AG10803 (cell line): ENCODE data around the gene RESF1.

DNA sequence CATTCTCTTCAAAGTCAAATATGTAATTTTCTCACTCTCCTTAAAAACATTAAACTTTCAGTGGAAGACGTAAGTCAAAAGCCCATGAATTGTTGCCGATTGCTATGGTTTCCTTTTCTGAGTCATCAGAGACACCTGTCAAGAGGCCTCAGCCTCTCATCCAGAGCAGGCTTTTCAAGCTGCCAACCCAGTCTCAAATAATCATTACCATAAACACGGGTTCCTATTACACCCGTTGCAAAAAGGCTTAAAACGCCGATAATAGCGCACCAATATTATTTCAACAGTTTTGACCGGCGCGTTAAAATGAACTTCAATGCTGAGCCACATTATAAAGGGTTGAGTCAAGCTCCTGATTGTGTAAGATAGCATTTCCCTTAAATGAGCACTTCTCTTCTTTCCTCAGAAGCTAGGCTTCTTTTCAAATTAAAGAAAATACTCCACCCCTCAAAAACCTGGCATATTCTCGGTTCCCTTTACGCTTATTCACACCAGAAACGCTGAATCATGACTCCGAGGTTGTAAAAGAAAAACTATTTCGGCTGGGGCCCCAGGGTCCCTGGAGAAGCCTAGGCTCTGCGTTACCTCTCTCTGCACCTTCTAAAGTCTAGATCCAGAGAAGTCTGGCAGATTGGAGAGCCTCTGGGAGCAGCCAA, 1.4 kb downstream of the TMTC1 start:
- RRBS = no CpG with 5 or more reads among the region's 16 CpGs

GRCh38 chr12:30200757-30201167, 417.0 kb upstream of the TMTC1 start:
- RRBS = 2% methylated on average over 8 of the region's 21 CpGs

DNA sequence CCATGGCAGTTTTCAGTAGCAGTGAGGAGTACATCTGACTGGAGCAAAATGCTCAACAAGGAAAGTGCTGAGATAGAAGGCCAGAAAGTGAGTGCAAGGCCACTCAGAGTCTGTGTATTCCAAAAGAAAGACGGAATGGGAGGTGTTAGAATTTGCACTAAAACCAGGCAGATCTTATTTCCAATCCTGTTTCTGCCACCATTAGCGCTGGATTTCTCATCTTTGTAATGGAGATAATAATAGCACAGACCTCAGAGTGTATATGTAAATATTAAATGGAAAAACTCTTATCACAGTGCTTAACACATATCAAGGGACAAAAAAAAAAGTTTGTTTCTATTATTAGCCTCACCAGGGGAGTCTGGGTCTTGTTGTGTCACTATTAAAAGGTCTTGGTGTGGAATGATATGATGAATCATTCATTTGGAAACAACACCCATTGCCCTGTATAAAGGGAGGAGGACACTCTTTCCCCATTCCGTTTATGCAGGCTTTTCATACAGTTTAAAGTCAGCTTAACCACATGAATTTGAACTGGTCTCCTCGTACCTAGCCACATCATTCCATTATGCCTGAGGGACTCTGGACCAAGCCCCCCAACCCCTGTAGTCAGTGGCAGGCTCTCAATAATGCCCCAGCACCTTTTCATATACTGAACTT, 349.6 kb downstream of the IPO8 start:
- RRBS = no CpG with 5 or more reads among the region's 4 CpGs

DNA sequence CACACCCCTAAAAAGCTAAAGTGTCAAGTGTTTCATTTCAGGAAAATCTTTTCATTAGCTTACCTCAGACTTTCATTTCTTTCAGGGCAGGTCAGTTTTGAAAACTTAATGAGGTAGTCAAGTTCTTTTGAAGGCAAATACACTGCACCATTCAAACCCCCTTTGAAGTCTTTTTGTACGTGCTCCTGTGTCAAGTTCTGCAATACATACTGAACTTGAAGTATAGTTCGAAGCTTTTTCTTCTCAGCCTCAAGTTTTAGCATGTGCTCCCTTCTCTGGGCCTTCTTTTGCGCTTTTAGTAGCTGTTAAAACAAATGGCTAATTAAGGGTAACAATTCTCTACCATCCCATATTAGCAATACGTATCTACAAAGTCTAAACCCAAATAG, 19.9 kb downstream of the CAPRIN2 start:
- RRBS = no CpG with 5 or more reads among the region's 4 CpGs

DNA sequence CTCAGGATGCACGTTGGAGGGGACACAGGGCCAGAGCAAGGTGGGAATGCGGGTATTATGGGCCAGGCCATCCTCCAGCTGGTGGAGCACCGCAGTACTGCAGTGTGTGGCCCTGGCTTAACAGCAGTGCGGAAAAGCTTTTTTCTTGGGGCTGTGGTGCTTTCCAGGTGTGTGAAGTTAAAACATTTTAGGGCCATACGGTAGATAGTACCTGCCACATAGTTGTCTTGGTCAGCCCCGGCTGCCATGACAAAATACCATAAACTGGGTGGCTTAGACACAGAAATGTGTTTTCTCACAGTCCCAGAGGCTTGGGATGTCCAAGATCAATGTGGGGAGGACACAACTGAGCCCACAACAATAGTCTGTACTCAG, 938 bp downstream of the DDX11 start:
- RRBS = no CpG with 5 or more reads among the region's 6 CpGs

DNA sequence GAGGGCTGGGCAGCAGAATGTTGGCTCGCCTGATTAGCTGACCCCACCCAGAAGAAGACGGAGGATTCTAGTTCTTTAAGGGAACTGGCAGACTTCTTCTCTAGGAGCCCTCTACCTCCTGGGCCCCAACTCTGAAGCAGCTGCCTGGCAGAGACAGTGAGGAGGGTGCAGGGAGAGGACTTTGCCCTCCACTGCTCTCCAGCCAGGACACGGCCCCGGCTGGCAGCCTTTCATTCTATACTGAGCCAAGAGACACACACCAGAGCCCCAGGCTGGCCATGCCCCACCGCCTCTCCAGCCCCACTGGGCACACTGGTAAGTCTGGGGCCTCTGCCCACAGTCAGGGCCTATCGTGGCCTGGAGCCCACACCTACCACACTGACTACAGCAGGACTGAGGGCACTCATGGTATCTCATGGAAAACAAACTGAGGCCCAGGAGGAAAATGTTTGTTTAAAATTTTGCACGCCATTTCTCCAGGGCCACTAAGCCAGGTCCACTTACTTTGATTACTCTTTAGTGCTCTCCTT, 96.5 kb downstream of the SINHCAF start:
- RRBS = no CpG with 5 or more reads among the region's 7 CpGs

- RRBS = no CpG with 5 or more reads among the region's 6 CpGs
These were observed 37.0 kb upstream of the SINHCAF start for GRCh38 chr12:31362791-31363516.

DNA sequence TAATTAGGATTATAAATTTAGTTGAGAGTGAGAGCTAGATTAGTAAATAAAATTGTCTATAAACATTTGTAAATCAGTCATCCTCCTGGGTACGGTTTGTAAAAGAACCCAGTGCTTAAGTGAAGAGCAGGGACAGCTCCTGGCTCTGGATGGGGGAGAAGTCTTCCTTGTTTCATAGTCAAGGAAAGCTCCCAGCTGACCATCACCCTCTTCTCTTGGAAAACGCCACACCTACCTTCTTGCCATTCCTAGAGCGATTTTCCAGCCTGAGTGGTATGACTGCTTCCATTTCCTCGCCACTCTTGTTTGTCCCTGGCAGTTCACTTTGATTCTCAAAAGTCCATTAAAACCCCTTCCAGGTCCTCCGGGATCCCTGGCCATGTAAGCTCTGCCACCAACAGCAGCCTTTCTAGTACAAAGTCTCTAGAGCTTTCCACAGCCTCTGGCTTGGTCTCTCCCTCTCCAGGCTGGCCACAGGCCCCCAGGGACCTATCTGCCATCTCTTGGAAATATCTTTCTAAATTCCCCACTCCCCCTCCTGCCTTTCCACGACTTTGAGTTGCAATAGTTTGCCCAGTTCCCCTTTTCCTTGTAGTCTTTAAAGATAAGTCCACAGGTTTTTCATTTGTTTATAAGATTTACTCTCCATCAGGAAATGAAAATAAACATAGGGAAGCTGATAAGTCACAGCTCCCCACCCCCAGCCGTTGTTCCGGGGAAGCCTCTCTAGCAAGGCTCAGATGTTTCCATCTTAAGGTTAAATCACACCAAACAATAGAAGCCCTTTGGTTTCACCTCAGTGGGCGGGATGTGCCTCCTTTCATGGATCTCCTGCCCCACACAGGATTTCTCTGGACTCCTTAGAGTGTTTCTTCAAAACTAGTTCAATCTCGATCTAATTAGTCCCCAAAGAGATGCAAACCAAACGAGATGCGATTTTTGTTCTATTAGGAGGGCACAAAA, 42.8 kb upstream of the SINHCAF start:
- RRBS = no CpG with 5 or more reads among the region's 12 CpGs

DNA sequence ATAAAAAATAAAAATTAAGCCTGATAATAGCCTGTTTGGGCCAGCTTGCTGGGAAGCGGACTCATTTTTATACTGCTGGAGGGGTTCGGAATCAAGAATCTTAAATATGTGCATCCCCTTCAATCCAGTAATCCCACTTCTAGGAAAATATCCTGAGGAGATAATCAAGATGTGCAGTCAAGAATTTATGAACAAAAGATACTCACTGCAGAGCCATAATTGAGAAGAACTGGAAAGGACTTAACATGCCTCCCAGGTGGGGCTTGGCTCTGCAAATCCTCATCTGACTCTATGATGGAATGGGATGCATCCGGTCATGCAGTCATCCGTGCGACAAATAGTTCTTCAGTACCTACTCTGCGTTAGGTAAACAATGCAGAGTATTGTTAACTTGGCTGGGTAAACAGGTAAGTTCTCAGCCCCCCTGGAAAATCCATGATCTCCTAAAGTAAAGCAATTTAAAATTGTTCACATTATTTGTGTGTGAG, 43.6 kb upstream of the SINHCAF start:
- RRBS = no CpG with 5 or more reads among the region's 6 CpGs

DNA sequence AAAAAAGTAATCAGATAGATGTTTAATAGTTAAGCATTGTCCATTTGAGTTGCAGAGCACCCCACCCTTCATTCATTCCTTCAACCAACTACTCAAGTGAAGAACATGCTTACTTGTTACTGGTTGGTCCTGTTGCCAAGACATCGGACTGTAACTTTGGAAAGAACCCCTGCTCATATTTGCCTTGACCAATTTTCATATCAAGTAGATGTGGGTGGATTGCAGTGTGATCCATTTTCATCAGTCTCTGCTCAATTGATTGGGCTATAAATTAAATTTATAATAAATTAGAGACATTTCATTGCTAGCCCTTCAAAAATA, 116.7 kb upstream of the SINHCAF start:
- RRBS = no CpG with 5 or more reads among the region's 1 CpG

GRCh38 chr12:31650916-31651299, 8.6 kb upstream of the ETFBKMT start:
- RRBS = no CpG with 5 or more reads among the region's 6 CpGs

DNA sequence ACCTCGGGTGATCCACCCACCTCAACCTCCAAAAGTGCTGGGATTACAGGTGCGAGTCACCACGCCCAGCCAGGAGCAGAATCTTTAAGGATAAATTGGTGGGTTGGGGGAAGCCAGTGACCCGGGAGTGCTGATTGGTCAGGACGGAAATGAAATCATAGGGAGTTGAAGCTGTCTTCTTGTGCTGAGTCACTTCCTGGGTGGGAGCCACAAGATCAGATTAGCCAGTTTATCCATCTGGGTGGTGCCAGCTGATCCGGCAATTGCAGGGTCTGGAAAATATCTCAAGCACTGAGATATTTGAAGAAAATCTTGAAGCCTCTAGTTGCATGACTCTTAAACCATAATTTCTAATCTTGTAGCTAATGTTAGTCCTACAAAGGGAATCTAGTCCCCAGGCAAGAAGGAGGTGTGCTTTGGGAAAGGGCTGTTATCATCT, 4.9 kb upstream of the AMN1 start:
- RRBS = no CpG with 5 or more reads among the region's 6 CpGs

- RRBS = no CpG with 5 or more reads among the region's 11 CpGs
These were observed 20.4 kb upstream of the AMN1 start for GRCh38 chr12:31748965-31749847.

GRCh38 chr12:31897784-31898445, 61.3 kb upstream of the RESF1 start:
- RRBS = no CpG with 5 or more reads among the region's 9 CpGs

DNA sequence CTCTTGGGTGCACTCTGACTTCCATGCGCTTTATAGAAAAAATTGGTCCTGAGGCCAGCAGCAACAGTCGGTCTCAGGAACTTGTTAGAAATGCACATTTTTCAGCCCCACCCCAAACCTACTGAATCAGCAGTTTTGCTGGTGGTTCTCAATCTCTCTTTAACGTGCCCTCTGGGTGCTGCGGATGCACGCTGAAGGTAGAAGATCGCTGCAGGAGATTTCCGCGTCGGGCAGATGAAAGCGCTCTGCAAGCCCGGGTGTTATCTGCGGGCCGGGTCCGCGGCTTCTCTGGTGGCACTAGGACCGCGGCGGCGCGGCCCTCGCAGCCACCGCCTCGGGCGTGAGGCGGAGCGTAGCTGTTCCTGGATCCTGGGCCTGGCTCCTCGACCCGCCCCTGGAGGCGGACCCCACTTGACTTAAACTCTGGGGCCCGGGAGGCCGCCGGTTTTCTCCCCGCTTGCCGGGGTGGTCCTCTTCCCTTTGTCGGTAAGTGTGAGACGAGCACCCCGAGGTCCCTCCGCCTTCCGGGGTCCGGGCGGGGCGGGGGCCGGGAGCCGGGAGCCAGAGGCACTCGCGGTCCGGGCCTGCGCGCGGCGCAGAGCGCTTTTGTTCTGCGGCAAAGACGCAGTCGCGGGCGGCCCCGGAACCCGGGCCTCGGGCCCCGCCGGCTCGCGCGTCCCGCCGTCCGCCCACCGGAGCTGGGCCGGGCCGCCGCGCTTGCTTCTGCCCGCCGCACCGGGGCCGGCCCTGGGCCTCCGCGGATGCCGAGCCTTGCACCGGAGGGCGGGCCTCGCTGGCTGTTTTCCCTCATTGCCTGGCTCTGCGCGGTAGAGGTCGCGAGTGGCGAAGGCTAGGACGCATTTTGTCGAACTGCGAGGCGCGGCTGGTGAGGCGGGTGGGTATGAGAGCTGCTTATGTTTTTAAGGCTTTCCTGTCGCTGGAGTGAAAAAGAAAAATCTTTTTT, at the start of gene RESF1:
RESF1 (plus strand) TSS at position 410 of the 964 bp plus-strand sequence.
- RRBS = 1% methylated on average over 22 of the region's 95 CpGs

DNA sequence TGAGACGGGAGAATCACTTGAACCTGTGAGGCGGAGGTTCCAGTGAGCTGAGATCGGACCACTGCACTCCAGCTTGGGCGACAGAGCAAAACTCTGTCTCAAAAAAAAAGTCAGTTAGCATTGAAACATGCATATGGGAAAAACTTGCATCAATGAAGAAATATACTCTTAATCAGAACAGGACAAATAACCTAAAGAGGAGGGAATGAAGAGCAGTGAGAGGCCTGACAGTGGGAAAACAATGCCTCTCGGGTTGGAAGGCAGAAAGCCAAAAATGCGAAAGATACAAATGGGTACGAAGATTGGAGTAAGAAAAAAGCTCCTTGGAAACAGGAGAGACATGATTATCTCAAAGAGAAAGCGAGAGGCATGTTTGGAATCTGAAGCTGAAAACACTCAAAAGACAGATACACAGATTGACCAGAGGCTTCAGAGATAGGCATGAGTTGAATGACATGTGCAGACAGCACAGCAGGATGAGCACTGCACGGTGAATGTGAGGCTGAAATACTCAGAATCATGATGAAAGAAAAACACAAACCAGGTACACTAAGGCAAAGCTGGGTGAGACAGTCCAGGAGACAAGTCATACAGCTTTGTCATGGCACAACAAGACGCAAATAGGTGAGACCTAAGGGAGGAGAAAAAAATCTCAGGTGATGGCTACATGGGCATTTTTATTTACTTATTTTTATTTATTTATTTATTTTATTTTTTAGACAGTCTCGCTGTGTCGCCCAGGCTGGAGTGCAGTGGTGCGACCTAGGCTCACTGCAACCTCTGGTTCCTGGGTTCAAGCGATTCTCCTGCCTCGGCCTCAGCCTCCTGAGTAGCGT, 30.8 kb downstream of the RESF1 start:
- RRBS = no CpG with 5 or more reads among the region's 16 CpGs

- RRBS = no CpG with 5 or more reads among the region's 5 CpGs
These were observed 133.5 kb upstream of the FGD4 start for GRCh38 chr12:32265779-32266282.

GRCh38 chr12:32390533-32391397, 8.6 kb upstream of the FGD4 start:
- RRBS = 17% methylated on average over 4 of the region's 50 CpGs

DNA sequence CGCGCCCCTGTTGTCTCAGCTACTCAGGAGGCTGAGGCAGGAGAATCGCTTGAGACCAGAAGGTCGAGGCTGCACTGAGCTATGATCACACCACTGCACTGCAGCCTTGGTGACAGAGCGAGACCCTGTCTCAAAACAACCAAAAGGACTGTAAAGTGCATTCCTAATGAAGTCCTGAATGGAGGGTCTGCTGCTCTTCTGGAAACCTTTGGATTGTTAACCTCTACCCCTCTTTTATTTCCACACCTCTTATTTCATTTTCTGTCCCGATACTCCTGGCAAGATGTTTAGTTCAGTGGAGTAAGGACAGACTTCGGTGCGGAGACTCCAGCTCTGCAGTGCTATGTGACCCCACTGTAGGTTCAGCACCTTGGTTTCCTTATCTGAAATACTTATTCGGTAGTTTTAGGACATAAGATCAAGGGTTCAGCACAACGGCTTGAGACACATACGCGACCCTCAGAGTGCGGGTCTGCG, 663 bp upstream of the FGD4 start:
- RRBS = no CpG with 5 or more reads among the region's 14 CpGs